ENCODE measurements around the genes ANXA3, NAA11 and BMP3.

DNA sequence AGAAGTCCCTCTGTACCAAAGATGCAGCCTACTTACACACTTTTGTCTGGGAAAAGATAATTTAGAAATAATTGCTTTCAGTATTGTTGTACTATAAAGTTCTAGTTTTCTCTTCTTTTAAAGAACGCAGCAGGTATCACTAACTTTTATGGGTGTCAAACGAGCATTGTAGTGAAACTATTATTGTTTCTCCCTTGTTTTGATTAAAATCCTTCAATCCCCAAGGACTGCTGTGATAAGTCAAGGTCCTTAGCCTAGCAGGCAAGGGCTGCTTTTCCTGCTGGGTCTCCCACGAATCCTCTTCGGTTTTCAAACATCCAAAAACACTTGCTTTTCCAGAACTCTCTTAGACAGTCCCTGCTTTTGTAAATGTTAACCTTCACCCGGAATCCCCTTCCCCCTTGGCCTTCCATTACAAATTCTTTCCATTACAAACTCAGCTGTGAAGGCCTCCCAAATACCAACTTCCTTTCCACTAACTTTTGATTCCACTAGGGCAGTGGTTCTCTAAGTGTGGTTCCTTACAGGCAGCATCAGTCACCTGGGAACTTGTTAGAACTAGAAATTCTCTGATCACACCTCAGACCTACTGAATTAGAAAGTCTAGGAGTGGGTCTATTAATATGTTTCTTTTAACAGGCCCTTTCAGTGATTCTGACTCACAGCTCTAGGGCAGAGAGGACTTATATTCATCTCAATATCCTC, 19.2 kb upstream of the MRPL1 start:
- PRO-cap: no peak

- PRO-cap: bidirectional peak, plus-strand start at chr4:78056320, minus-strand start at chr4:78056172; unidirectional peak, plus-strand start at chr4:78056989
Observed at GRCh38 chr4:78056064-78057116, 733 bp upstream of the FRAS1 start.

GRCh38 chr4:78551509-78552420, at the start of gene ANXA3:
Gene ANXA3, plus strand, starts transcription at chr4:78551770.
- PRO-cap: unidirectional peak, plus-strand start at chr4:78551758

DNA sequence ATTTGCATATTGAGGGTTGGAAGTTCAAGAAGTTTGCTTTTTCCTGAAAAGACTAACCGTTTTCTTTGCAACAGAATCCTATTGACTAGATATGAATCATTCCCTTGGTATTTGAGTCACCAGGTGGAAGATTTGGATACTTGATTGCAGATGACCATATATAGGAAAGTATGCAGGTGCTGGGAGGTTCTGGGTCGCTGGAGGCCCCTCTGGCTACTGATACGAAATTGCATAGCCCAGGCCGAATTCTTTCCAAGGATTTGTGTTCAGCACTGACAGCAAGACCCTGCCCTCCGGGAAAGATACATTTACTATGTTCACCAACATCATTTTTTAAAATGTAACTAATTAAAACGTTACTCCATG, 834 bp downstream of the ANXA3 start:
- PRO-cap: no peak

GRCh38 chr4:78633943-78634641, 82.5 kb downstream of the ANXA3 start:
- PRO-cap: no peak

GRCh38 chr4:78644628-78644964, 93.0 kb downstream of the ANXA3 start:
- PRO-cap: no peak

- PRO-cap: no peak
Observed at GRCh38 chr4:78657844-78658438, 106.4 kb downstream of the ANXA3 start.

DNA sequence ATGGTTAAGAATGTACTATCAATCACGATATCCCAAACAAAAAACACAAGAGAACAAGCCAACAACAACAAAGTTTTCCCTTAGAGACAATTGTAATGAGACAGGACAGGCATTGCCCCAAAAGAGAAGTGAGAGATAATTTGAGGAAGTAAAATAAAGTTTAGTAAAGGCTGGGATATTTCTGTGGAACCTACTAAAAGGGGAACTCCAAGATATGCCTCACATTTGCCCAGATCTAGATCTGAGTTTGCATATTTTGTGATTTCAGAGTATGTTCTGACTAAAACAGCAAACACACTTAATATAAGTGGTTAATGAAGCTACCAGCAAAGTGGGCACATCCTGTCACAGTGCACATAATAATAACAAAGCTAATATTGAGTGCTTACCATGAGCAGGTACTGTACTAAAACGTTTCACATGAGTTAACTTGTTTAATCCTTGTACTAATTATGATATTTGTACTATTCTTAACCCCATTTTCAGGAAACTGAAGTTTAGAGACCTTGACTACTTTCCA, 26.1 kb upstream of the BMP2K start:
- PRO-cap: no peak

GRCh38 chr4:78868277-78869596, 70.5 kb downstream of the PAQR3 start:
- PRO-cap: no peak

DNA sequence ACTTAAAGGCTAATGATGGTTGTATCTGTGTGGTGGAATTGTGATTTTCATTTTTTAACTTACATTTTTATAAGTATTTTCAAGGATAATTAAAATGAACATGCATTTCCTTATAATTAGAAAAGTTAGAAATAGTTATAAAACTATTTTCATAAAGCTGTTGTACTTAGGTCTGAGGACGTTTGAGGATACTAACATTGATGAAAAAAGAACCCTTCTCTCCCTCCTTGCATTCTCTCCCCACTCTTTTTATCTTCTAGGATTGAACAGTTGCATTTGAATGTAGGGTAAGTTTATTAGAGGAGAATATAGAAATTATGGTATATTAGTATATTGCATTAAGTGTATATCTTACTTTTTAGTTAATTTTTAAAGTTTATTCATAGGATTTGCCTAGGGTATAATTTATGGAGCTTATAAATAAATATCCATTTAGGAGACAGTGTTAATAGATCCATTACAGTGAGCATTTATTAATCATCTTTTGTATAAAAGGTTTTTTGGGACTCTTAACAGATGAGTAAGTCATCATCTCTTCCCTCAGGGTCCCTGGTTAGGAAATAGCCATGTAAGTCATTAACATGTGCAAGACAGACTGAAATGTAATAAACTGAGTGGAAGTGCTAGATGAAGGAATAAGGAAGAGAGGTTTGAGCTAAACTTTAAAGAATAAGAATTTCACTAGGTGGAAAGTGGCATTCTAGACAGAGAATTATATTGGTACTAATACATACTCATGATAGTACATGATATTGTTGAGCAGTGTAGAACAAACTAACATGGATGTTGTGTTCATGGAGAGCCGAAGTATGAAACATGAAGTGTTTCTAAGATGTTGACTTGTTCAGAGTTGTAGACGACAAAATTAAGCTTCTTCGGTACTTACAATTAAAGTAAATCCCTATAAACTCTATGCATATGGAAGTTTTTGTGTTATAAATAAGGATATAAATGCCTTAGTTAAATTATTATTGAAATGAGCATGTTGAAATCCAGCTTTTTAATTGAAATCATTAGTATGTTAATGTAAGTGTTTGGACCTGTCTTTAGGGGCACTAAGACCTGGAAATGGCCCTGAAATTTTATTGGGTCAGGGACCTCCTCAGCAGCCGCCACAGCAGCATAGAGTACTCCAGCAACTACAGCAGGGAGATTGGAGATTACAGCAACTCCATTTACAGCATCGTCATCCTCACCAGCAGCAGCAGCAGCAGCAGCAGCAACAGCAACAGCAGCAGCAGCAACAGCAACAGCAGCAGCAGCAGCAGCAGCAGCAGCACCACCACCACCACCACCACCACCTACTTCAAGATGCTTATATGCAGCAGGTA, 69.0 kb downstream of the PAQR3 start:
- PRO-cap: no peak

DNA sequence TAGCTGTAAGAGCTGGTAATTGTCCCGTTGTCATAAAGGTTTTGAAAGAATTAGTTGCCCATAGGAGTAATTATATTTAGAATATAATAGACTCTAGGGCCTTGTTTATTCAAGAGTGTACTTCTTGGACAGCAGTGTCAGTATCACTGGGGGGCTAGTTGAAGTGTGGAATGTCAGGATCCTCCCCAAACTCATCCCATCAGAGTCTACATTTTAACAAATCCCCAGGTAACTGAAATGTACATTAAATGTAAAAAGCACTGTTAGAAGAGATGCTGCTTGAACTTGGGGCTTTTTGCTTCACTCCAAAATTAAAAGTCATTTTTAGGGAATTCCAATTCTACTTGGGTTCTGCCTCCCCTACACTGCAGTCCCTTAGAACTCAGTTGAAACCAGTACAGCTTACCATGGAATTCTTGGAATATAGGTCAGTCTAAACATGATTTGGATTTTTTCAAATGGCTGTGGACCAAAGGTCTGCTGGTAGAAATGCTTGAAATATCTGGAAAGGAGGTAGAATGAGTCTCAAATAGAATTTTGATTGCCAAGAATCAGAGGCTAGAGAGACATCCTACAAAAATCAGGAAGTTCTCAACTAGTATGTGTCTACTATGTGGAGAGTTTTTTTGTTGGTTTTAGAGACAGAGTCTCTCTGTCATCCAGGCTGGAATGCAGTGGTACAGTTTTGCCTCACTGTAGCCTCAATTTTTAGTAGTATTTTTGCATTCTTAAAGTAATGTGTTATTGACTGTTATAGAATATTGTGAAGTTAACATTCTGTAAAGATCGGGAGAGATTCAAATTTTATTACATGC, 53.8 kb downstream of the PAQR3 start:
- PRO-cap: no peak

DNA sequence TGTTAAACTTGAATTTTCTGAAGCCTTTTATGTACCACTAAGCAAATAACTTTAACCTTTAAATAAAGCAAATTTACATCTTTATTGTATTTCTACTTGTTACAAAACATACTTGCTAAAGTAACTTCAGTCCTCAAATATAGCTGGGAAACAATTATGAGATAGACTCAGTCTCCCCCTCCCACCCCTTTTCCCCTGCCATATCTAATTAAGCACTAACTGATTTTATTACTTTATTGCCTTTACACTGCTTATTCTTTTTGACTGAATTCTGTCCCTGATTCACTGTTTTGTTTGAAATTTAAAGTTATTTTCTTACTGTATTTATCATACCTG, 23.3 kb downstream of the PAQR3 start:
- PRO-cap: no peak

DNA sequence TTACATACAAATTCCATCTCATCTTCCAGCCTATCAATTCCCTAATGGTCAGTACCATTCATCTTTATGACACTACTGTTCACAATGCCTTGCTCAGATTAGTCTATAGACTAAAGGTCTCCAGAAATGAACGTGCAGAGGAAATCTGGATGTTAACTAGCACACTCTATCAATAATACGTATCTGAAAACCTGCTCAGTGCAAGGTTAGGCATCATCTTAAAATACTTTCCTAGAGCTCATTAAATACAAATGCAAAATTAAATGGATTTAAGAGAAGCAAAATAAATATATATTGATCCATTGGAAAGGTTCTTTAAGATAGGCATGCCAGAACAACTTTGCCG, 3.7 kb downstream of the PAQR3 start:
- PRO-cap: no peak

DNA sequence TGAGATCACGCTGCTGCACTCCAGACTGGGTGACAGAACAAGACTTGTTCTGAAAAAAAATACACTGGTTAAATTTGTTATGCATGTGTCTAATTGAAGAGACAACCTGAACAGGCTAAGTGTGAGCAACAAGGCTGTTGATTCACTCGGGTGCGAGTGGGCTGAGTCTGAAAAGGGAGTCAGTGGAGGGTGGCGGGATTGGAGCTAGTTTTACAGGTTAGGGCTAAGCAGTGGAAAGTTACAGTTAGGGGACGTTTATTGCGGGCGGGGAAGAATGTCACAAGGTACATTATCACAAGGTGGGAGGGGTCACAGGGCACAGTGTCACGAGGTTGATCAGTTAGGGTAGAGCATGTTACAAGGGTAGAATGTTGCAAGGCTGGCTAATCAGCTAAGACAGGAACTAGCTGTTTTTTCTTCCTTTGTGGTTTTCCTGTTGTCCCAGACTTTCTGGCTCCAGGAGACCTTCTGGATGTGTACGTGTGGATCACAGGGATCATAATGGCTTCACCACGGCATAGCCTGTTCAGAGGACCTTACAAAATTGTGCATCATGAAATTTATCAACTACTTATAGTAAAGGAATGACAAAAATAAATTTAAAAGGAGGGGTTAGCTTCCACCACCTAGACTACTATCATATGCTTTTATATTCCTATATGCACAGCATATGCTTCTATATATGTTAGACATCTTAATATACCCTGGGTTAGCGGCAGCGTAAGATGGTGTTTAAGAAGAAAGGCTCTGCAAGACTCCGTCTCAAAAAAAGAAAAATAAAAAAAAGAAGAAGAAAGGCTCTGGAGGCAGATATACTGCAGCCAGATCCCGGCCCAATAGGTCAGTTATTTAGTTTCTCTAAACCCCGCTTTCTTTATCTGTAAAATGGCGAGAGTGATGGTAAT, 115.6 kb downstream of the NAA11 start:
- PRO-cap: no peak

DNA sequence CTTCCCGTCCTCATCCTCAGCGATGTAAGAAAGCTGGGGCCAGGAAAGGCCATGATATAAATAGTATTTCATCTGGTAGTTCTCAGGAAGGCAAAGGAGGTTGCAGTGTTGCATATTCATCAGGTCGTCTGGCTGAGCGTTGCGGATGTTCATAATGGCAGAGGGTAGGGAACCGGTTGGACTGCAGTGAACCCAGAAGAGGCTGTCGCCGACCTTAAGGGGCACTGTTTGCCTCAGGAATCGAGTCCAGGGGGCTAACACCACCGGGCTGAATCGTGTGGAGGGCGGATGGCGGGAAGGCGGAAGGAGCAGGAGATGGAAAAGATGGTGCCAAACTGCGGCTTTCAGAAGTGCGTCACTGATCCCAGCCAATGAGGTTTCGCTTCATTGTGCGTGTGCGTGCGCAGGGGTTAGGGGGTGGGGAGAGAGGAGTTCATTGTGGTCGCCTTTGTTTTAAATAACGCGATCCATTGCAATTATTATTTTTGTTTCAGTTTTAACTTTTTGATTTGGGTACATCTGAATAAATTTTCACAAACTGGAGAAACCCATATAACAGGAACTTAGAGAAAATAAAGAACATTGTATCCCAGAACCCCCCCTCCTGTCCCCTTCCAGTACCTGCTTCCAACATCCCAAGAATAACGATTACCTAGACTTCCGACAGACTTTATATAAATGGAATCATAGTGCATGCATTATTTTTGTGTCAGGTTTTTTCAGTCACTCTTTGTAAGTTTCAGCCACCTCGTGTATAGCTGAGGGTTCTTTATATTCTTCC, at the start of gene NAA11:
Gene NAA11 (minus strand): TSS at position 337 of the 781 bp plus-strand sequence.
- PRO-cap: no peak

DNA sequence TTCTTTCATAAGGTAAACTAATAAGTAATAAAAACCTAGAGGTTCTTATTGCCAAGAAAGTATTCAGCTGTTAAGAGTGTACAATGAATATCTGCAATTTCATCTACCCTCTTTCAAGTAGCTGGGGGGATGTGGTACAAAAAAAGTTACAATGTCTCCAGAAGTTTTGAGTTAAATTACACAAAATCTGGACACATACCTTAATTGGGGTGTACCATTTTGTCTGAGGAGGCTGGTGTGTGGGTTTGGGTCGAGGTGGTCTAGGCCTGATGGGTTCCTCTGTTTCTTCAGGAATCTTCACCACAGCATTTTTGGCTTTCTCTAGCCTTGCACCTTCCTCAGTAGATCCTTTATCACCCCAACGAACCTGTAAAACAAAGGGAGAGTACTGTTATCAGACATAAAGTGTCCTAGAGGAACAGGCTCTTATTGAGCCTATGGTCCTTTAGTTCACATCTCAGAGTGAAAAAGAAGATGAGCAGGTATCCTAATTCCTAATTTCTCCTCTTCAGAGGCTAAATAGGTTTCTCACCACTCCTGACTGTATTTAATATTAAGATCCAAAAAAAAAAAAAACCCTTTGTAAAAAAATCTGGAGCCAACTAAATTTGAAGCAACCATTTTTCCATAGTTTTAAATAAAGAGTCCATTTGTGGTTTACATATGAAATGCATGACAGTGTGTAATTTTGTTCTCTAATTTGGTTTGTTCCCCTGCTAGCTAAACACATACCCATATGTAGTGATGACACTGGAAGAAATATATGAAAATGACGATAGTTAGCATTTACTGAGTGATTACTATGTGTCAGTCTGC, 95.0 kb downstream of the ANTXR2 start:
- PRO-cap: no peak

- PRO-cap: no peak
Observed at GRCh38 chr4:80125796-80126212, 52.8 kb upstream of the ANTXR2 start.

DNA sequence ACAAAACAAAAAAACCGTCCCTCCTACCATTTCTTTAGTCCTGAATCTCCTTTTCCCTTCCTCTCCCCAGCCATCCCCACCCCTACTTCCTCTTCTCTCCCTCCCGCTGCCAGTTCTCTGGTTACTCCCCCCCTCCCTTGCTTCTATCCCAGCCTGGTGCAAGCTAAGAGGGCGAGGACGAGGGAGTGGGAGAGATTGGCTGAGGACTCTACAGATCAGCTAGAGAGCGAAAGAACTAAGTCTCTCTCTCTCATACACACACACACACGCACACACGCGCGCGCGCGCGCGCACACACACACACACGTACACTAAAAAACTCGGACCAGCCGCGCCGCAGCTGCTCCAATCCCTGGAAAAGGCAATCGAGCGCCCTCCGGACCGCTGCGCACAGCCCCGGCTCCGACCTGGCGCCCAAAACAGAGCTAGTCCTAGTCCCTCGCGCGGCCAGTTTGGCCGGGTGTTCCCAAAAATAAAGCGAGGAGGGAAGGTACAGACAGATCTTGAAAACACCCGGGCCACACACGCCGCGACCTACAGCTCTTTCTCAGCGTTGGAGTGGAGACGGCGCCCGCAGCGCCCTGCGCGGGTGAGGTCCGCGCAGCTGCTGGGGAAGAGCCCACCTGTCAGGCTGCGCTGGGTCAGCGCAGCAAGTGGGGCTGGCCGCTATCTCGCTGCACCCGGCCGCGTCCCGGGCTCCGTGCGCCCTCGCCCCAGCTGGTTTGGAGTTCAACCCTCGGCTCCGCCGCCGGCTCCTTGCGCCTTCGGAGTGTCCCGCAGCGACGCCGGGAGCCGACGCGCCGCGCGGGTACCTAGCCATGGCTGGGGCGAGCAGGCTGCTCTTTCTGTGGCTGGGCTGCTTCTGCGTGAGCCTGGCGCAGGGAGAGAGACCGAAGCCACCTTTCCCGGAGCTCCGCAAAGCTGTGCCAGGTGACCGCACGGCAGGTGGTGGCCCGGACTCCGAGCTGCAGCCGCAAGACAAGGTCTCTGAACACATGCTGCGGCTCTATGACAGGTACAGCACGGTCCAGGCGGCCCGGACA, at the start of gene BMP3:
Gene BMP3 (plus strand): TSS at position 242 of the 1,043 bp plus-strand sequence.
- PRO-cap: no peak

DNA sequence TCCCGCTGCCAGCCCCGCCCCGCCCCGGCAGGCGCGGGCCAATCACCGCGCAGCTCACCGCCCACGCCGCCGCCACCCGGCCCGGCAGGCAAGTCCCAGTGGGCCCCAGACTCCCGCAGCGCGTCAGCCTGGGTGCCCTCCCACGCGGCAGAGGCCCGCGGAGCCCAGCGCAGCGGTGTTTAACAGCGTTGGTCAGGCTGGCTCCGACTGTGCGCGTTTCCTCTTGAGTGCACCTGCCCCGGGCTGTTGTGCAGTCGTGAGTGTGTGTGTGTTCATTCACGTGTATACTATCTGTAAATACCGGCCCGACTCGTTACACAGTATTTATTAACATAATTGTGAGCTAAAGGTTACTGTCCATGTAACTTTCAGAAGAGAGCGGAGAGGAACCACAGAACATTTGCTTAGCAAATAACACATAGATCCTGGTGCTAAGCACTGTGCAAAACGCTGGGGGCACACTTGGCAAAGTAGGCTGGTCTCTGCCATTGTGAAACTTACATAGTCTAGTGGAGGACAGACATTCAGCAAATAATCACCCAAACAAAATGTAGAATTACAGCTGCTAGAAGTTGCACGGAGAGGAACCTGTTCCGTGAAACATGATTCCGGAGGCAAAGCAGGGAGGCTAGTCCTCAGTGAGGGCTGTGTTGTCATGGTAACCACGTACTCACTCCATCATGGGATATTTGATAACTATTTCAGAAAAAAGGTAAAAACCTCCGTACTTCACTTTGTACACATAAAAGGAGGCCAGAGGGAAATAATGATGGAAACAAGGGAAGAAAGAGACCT, 450 bp upstream of the RASGEF1B start:
- PRO-cap: bidirectional peak, plus-strand start at position 118 of the sequence, minus-strand start outside the sequence

GRCh38 chr4:81631842-81632138, 160.1 kb upstream of the RASGEF1B start:
- PRO-cap: no peak